ENCODE results near the gene KSR2.

DNA sequence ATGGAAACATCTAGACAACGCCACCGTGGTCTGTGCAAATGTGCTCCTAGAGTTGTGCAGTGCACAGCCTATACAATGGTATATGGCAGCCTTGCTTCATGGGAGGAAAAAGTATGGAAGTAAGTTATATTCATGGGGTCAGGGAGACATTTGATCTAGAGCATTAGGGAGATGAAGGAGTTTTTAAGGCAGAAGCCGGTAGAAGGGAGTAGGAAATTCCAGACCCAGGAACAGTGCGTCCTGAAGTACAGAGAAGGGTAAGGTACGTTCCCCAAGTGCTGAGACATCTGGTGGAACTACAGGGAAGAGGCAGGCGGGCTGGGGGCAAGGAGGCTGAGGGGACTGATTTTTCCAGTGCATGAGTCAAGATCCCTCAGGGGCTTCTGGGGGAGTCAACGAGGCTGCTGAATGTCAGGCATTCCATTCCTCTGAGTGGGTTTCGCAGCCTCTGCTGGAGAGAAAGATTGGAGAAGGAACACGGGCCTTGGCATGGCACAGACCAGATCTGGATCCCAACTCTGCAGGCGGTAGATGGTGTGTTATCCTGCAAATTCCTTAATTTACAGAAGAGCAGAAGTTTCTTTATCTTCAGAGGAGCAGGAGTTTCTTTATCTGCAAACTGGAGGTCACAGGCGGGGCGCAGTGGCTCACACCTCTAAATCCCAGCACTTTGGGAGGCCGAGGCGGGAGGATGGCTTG, 132.9 kb upstream of the MAP1LC3B2 start:
- PRO-cap: no peak
- RAMPAGE, long total RNA: no peak
- RRBS: no CpG with 5 or more reads among the region's 14 CpGs

- PRO-cap: no peak
- RAMPAGE, long total RNA: no peak
- RRBS: no CpG with 5 or more reads among the region's 12 CpGs
Measured at GRCh38 chr12:116434684-116435206, 124.4 kb upstream of the MAP1LC3B2 start.

- PRO-cap: unidirectional peak, minus-strand start at chr12:116455690
- RAMPAGE, long total RNA: no peak
- RRBS: no CpG with 5 or more reads among the region's 27 CpGs
Measured at GRCh38 chr12:116455402-116456643, 103.4 kb upstream of the MAP1LC3B2 start.

DNA sequence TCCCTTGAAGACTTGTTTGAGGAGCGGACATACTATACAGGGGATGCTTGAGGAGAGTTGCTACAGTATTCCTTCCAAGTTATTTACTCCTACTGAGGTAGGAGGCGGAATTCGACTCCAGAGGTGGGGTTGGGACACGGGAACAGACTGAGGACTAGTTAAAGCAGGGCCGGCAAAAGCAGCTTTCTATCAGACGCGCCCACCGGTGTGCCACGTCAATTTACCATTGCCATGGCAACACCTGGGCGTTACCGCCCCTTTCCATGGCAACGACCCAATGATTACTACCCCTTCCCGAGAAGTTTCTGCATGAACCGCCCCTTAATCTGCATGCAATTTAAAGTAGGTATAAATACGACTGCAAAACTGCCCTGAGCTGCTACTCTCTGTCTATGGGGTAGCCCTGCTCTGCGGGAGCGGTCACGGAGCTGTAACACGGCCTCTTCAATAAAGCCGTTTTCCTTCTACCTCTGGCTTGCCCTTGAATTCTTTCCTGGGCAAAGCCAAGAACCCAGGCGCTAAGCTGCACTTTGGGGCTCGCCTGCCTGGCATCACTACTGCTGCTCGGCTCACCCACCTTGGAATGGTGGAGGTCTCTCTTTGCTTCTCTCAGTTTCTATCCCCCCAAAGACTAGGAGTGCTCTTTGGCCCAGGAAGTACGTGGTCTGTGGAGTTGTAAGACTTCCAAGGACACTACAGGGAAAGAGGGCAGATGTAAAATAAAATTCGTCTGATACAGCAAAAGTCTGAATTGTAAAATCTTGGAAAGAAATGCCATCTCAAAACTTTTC, 52.8 kb upstream of the MAP1LC3B2 start:
- PRO-cap: no peak
- RAMPAGE, long total RNA: no peak
- RRBS: no CpG with 5 or more reads among the region's 25 CpGs

GRCh38 chr12:116558414-116558740, 804 bp upstream of the MAP1LC3B2 start:
- PRO-cap: no peak
- RAMPAGE, long total RNA: no peak
- RRBS: no CpG with 5 or more reads among the region's 3 CpGs

DNA sequence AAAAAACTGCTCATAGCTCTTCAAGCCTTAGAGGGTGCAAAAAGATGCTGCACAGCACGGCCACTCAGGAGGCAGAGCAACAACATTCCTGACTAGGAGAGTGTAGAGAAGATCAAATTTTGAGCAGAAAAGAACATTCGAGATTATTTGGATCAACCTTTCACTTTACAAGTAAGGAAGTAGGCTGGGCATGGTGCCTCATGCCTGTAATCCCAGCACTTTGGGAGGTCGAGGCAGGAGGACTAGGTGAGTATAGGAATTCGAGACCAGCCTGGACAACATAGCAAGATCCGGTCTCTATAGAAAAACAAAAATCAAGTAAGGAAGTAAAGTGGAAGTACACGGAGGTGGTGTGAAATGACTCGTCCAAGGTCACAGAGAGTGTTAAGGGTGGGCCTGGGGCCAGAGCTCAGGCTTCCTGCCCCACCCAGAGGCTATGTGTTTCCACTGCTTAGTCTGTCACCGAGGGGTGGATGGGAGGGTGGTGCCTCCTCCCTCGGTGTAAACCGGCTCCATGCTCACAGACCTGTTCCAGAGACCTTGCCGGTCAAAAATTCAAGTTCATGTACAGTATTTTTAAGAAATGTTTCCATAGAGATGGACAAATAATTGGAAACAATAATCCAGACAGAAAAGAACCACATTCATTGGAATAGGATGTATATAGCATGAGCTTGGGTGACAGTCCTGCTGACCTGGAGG, 51.9 kb downstream of the MAP1LC3B2 start:
- PRO-cap: no peak
- RAMPAGE, long total RNA: no peak
- RRBS: no CpG with 5 or more reads among the region's 11 CpGs

DNA sequence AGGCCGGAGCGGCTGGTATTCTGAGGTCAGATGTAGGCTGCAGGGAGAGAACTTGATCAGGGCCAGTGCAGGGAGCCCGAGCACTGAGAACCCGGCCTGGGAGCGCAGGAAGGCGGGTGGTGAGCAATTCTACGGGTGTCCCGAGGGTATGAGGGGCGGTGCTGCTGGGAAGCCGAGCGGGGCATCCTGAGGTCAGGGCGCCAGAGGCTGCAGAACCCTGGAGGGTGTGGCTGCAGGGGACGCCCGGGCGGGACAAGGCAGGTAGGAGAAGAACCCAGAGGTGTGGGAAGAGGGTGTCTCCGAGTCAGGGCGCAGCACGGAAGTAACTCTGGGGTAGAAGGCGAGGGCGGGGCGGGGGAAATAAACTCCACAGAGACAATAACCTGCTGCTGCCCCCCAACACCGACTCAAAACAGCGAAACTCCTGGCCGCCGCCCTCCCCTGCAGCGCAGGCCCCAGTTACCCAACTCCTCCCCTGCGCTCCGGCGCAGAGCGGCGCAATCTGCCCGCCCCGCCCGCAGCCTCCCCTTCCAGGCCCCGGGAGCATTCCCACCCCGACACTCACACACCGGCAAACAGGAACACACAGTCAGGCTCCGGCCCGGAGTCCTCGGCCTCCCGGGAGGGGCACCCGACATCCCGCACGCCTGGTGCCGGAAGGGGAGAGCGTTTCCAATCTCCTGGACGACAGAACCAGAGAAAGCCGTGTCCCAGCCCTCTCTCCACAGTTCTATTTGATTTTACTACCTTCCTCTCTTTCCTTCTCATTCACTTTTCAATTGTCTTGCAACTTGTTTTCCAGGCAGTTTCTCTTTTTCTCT, 2.5 kb downstream of the HRK start:
- PRO-cap: no peak
- RAMPAGE, long total RNA: no peak
- RRBS: 2% methylated on average over 16 of the region's 48 CpGs

GRCh38 chr12:117334129-117334504, 27.3 kb downstream of the NOS1 start:
- PRO-cap: no peak
- RAMPAGE, long total RNA: no peak
- RRBS: no CpG with 5 or more reads among the region's 3 CpGs

- PRO-cap: no peak
- RAMPAGE, long total RNA: no peak
- RRBS: no CpG with 5 or more reads among the region's 6 CpGs
Measured at GRCh38 chr12:117641497-117642008, 280.1 kb upstream of the NOS1 start.

GRCh38 chr12:117968742-117969832, at the start of gene KSR2:
Gene KSR2 (minus strand): TSS chr12:117968990.
- PRO-cap: bidirectional peak, plus-strand start at chr12:117969223, minus-strand start at chr12:117969116; unidirectional peak, plus-strand start at chr12:117969453
- RAMPAGE, long total RNA: no peak
- RRBS: 2% methylated on average over 55 of the region's 94 CpGs

- PRO-cap: no peak
- RAMPAGE, long total RNA: no peak
- RRBS: no CpG with 5 or more reads among the region's 17 CpGs
Measured at GRCh38 chr12:118055863-118056904, 4.8 kb downstream of the WSB2 start.

DNA sequence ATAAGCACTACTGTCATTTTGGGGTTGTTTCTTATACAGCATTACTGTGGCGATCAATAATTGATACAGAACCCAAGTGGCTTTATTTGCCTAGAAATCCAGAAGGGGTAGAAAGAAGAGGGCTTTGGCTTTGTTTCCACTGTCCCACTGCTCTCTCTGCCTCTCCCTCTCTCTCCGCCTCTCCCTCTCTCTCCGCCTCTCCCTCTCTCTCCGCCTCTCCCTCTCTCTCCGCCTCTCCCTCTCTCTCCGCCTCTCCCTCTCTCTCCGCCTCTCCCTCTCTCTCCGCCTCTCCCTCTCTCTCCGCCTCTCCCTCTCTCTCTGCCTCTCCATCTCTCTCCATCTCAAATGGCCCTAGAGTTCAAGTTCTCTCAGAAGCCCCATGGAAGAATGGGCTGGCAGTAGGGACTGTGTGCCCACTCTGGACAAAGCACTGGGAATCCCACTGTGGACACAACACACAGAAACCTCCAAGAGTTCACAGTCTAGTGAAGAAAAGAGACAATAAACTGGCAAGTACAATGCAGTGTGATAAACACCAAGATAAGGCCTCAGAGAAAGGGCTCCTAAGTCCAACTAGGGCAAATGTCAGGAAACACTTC, 5.6 kb downstream of the VSIG10 start:
- PRO-cap: no peak
- RAMPAGE, long total RNA: no peak
- RRBS: no CpG with 5 or more reads among the region's 9 CpGs

DNA sequence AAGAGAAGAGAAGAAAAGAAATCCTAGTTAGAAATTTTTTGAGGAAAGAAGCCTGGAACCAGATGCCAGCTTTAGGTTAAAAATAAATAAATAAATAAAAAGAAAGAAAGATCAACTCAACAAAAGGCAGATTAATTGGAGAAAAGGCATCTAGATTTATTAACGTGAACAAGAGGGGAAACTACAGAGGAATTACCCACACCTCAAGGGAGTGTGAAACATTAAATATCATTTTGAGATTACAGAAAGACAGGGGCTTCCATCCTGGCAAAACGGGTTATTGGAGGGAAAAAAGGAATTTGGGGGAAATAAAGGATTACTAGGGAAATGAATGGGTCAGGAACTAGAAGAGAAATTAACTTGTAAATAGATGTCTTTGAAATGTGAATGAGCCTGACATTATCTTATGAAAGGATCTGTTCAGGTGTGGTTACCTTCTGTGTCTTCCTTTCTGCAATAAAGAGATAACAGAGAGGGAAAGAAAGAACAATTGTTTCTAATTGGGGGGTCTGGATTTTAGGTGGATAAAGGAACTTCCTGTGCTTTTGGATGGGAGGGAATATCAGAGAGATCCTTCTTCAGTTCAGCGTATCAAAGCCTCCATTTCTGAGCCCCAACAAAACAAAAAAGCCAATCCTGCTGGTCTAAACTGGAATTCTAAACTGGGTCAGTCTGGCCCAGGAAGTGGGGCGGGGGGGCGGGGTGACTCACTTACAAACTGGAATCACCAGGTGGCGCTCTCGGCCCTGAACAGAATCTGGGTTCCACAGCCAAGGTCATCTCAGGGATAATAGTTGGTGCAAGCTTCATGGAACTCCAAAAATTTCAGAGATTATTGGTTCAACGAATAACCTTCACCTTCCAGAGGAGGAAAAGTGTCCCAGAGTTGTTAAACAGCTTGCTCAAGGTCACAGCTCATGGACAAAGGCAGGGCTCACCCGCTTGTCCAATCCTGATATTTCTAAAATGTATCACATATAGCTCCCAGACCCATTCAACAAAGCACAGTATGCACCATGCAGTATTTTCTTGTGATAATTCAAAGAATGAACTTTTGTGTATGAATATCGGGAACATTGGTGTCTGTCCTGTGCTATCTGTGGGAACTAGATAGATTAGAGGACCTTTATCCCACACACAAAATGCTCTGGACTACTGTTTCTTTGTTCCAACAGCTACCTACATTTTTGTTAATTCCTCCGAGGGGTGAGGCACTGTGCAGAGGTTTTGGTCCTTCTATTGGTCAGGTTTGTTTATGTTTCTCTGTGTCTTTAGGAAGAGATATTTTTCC, 15.2 kb upstream of the PEBP1 start:
- PRO-cap: no peak
- RAMPAGE, long total RNA: no peak
- RRBS: no CpG with 5 or more reads among the region's 11 CpGs

DNA sequence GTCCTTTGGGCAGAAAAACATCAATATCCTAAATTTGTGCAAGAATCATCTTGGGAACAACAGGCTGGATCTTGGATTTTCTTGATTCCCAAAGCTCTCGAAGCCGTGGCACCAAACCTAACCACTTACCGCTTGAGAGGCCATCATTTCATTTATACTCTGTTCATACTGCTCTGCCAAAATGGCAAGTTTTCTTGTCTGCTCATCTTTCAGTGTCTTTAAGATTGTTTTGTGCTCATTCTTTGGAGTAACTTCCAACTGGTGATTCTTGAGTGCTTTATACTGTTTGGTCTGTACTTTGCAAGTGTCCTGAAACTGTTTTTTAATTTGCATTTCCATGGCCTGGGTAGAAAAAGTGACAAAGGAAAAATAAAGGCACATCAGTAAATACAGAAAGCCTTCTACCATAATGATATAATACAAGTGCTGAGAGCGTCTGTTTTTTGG, 24.1 kb downstream of the PEBP1 start:
- PRO-cap: no peak
- RAMPAGE, long total RNA: no peak
- RRBS: no CpG with 5 or more reads among the region's 4 CpGs

DNA sequence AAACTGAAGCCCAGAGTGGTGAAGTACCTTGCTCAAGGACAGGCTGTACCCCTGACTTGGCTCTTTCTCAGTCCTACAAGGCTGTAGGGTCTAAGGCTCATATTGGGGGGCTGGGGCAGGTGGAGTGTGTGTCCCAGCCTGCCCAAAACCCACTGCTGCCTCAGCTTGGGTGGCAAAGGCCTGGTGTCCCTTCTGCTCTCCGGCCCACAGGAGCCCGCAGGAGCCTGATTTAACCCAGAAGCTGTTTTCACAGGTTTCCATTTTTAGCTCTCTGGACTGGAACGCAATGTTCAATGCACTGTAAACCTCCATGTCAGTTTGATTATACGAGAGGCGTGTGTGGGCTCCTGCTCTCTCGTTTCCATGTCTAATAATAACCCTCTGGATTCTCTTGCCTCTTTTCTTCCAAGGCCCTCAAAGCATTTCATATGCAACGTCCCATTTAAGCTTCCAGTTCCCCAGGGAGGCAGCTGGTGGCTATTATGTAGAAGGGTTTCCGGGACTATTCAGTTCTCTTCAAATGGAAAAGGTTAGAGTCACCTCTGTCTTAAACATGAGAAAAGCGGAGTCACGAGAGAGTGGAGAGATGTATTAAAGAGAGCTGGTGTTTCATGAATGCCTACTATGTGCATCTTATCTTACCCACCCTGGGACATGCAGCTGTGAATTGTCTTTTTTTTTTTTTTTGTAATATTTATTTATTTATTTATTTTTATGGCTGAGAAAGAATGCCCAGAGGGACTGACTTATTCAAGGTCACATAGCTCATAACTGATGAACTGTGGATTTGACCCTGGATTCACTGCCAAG, 161.2 kb downstream of the SUDS3 start:
- PRO-cap: no peak
- RAMPAGE, long total RNA: no peak
- RRBS: no CpG with 5 or more reads among the region's 10 CpGs

GRCh38 chr12:118774036-118774823, 207.1 kb upstream of the SRRM4 start:
- PRO-cap: no peak
- RAMPAGE, long total RNA: no peak
- RRBS: 5% methylated on average over 15 of the region's 42 CpGs

GRCh38 chr12:119157770-119158985, 20.6 kb upstream of the HSPB8 start:
- PRO-cap: no peak
- RAMPAGE, long total RNA: no peak
- RRBS: 78% methylated on average over 3 of the region's 20 CpGs

DNA sequence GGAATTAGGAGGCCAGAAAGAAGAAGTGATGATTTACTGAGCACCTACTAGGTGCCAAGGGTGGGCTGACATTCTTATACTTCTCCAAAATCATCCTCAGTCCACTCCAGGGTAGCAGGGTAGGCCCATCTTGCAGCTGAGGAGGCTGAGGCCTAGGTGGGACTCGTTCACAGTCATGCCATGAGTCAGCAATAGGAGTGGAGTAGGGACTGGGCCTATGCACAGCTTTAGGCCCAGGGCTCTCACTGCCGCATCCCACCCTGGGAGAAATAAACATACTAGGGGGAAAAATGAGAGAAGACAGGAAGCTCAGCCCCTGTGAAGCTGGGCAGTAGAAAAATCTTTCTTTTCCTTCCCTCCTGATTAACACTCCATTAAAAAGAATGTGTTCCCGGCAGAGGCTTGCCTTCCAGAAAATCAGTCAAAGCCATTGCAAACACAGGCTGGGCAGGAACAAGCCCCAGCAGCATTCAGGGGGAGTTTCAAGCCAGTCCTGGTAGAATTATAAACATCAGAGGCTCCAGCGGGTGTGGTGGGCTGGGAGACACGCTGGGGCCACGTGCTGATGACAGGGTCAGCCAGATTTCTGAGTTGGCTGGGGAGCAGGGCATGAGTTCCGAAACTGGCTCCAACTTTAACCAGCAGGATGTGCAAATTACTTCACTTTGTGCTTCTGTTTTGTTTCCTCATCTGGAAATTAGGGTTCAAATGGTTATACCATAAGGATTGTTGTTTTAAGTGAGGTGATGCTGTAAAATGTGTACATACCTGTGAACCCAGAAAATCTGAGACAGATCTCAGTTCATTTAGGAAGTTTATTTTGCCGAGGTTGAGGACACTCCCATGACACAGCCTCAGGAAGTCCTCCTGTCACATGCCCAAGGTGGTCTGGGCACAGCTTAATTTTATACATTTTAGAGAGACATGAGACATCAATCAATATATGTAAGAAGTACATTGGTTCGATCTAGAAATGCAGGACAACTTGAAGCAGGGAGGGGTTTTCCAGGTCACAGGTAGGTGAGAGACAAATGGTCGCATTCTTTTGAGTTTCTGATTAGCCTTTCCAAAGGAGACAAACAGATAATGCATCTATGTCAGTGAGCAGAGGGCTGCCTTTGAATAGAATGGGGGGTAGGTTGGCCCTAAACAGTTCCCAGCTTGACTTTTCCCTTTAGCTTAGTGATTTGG, 2.0 kb downstream of the HSPB8 start:
- PRO-cap: no peak
- RAMPAGE, long total RNA: no peak
- RRBS: no CpG with 5 or more reads among the region's 10 CpGs

DNA sequence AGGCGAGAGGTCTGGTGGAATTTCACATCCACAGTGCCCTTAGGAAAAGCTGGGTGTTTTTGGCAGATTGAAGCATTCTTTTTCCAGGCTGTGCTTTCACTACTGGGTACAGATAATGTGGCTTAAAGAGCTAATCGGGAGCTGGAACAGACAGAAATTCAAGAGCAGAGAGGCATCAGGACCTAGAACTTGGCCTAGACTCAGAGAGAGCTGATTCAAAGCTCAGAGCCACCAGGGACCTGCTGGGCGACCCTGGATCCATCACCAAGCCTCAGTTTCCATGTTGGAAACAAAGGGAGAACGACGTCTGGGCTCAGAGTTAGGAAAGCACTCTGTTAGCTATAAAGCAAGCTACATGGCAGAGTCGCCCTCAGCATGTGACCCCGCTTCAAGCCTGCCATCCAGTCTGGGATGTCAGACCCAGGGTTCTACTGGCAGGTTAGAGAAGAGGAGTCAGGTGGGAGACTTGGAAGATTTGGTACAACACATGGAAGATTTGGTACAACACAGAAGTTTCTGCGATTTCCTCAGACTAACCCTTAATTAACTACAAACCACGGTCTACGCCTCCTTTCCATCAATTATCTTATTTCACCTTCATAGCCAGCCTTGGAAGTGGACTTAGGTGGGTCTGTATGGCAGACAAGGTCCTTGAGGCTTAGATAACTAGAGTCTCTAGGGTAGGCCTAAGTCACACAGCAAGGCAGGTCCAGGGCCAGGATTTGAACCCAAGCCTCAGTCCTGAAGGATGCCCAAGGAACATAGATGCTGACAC, 7.7 kb downstream of the HSPB8 start:
- PRO-cap: no peak
- RAMPAGE, long total RNA: no peak
- RRBS: no CpG with 5 or more reads among the region's 10 CpGs

- PRO-cap: unidirectional peak, plus-strand start at chr12:119669930
- RAMPAGE, long total RNA: no peak
- RRBS: no CpG with 5 or more reads among the region's 14 CpGs
Measured at GRCh38 chr12:119669760-119670870, 2.2 kb downstream of the PRKAB1 start.